Breast epithelium (tissue), 2 donors: ENCODE measurements around a stretch of chr13.

DNA sequence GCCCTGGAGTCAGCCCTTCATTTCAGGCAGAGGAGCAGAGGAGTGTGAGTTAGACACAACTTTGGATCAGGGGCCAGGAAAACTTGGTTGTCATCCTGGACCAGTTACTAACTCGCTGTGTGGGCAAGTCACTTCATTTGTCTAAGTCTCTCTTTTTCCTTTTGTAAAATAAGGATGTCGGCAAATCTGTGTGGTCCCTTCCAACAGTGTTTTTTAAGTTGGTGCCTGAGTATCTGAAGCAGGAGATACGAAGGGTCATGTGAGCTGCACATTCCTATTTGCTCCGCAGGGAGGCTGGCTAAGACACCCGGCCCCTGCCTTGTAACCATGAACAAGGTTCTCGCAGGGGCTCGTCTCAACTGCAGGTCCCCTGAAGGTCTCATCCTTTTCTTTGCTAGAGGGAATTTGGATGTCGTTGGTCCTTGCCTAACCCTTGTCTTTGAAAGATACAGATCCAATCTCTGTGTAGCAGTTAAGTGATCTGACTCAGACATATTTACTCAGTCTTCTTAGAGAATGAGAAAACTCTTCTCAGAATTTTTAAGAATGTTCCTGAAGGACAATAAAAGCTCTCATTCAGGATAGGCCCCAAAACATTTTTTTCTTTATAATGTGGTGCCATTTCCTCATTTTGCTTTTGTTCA lies 64.4 kb downstream of the LRCH1 start:
- PRO-cap: no peak
- RAMPAGE, long total RNA, 2 experiments: no peak in any of the 2 experiments

GRCh38 chr13:46648146-46648617 lies 95.2 kb downstream of the LRCH1 start:
- PRO-cap: no peak
- RAMPAGE, long total RNA, 2 experiments: no peak in any of the 2 experiments

DNA sequence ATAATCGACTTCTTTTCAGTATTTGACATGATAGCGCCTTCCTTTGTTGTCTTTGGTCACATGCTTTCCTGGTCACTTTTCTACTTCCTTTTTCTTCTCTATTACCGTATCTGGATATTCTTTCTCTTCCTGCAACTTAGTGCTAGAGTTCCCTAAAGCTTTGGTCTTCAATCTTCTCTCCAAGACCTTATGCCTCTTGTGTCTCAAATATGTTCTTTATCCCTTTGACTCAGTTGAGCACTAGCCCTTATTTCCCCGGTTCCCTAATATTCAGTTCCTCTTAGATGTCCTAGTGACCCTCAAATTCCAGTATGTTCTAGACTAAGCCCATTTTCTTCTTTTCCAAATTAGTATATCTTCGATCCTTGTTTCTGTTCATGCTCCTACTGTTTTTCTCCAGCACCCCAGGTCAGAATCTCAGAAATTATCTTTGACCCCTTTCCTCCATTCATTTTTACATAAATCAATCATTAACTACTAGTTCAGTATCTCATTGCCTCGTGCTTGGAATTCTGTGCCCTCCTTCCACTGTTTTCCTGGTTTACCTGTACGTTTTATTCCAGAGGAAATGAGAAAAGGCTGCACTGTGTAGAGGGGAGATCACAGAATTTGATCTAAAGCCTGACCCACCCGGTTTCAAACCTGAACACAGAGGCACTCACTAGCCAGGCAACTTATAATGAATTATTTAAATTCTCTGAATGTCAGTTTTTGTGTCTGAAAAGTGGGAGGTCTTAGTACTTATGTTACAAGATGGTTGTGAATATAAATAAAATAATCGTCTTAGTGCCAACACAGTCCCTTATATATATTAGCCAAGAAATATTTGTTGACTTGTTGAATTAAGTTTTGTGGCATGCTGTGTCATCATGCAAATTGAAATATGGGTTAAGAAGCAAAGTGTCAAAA lies 107.9 kb downstream of the LRCH1 start:
- PRO-cap: no peak
- RAMPAGE, long total RNA, 2 experiments: no peak in any of the 2 experiments

GRCh38 chr13:46704865-46705295 lies 92.1 kb downstream of the ESD start:
- PRO-cap: no peak
- RAMPAGE, long total RNA, 2 experiments: no peak in any of the 2 experiments

GRCh38 chr13:47215661-47216093 lies 318.8 kb upstream of the HTR2A start:
- PRO-cap: no peak
- RAMPAGE, long total RNA, 2 experiments: no peak in any of the 2 experiments

- PRO-cap: no peak
- RAMPAGE, long total RNA, 2 experiments: no peak in any of the 2 experiments
These were observed 11.8 kb upstream of the ITM2B start for GRCh38 chr13:48220930-48221910.

DNA sequence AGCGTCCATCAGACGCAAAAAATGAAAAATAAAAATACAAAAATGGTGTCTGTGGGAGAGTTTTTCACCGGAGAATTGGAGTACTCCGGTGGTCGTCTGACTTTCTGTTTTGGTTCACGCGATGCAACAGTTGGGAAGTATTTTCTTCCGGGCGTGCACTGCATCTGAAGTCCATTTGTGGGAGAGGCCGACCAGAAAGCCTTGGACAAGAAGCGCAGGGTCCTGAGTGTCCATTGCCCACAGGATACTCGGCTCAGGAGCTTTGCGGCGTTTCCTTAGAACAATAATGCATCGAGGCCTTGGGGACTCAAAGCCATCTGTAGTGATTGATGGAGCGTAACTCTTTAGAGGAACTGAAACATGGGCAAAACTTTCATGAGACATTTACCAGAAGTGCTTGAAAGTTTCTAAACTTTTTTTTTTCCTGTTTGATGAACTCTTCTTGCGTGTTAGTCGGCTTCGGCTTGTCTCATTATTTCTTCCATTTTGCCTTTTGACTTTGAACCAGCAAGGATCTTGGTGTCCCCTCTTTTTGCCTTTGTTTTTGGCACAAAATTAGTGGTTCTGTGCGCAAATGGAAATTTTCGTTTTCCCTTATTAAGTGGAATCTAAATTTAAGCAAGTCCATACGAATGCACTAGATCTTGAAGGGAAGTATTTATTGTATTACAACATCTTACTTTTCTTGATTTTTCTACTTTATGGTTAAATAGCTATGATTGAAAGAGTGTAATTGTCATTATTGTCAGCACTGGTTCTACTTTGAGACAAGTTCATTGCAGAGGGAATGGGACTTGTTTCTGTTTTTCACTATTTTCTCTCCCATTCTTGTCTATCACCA lies 1.0 kb downstream of the RB1 start:
- PRO-cap: no peak
- RAMPAGE, long total RNA, 2 experiments: no peak in any of the 2 experiments

GRCh38 chr13:48307234-48307455 lies 3.6 kb downstream of the RB1 start:
- PRO-cap: no peak
- RAMPAGE, long total RNA, 2 experiments: no peak in any of the 2 experiments

DNA sequence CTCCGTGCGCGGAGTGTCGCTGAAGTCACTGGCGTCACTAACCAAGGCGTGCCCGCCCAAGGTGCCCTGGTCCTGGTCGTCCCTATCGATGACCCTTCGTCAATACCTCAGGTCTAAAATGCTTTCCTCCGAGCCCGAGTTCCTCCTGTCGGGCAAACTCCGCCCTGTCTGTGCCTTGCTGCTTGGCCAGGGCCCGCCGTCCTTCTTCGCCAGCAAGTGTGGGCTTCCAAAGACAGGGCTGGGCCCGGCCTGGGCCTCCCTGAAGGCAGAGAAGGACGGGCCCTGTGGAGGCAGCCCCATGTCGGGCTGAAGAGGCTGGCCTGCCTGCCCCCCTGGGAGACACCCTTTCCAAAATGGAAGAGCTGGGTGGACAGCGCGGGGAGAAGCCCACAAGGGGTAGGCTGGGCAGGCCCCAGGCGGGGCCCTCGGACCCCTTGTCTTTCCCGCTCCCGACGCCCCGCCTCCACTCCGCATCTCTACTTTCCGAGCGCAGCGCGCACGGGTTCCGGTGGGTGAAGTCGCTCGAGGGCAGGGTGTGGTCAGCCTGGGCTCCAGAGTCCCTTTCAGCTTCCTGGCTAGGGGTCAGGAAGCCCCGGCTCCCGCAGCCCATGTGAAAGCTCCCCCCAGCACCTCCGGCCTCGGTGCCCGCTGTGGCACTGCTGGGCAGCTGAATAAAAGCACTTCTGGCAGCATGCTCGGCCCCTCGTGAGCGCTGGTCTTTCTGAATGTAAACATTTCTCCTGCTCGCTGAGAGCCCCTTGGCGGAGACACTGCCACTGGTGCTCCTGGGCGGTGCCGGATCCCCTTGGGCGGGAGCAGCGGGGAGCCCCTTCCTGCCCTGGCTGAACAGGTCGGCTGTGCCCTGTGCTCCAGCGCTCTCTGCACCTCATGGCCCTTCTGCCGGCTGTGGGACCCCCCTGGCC lies 13.6 kb downstream of the RB1 start:
- PRO-cap: no peak
- RAMPAGE, long total RNA, 2 experiments: no peak in any of the 2 experiments

GRCh38 chr13:48578789-48579660 lies 46.1 kb upstream of the RCBTB2 start:
- PRO-cap: no peak
- RAMPAGE, long total RNA, 2 experiments: no peak in any of the 2 experiments

- PRO-cap: unidirectional peak, plus-strand start at chr13:48975259
- RAMPAGE, long total RNA, 2 experiments: no peak in any of the 2 experiments
These were observed 750 bp upstream of the FNDC3A start for GRCh38 chr13:48974901-48975423.

GRCh38 chr13:49098028-49098863 lies 121.9 kb upstream of the MLNR start:
- PRO-cap: no peak
- RAMPAGE, long total RNA, 2 experiments: no peak in any of the 2 experiments

- PRO-cap: bidirectional peak, plus-strand start at chr13:49110353, minus-strand start at chr13:49110238
- RAMPAGE, long total RNA, 2 experiments: no peak in any of the 2 experiments
These were observed 110.2 kb upstream of the MLNR start for GRCh38 chr13:49109862-49110445.

GRCh38 chr13:49214773-49215439 lies 5.2 kb upstream of the MLNR start:
- PRO-cap: no peak
- RAMPAGE, long total RNA, 2 experiments: no peak in any of the 2 experiments

DNA sequence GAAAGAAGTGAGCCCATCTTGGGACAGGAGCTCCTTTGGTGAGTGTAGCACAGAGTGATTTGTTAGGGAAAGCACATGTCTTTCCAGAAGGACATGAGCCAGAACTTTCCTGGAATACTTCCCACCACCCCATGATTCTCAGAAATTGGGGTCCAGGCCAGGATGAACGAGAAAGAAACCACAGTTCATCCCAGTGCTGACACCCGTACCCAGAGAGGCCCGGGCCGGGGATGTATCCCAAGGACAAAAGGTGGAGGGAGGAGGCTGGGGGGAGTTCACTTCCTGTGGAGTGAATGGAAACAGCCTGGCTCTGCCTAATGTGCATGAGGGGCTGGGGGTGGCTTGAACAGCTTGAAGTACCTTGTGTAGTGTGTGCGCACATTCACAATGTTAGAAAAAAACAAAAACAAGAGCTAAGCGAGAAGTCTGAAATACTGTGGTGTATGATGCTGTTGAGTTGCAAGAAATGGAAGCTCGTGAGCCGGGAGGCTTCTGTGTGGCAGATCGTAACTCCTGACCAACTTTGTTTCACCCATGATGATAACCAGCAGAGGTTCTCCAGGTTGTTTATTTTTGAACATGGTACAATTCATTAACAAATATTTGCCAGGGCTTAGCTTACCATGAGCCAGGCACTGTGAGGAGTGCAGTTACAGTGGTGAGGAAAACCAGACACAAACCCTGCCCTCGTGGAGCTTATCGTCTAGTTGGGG lies 47.6 kb downstream of the CDADC1 start:
- PRO-cap: no peak
- RAMPAGE, long total RNA, 2 experiments: no peak in any of the 2 experiments

DNA sequence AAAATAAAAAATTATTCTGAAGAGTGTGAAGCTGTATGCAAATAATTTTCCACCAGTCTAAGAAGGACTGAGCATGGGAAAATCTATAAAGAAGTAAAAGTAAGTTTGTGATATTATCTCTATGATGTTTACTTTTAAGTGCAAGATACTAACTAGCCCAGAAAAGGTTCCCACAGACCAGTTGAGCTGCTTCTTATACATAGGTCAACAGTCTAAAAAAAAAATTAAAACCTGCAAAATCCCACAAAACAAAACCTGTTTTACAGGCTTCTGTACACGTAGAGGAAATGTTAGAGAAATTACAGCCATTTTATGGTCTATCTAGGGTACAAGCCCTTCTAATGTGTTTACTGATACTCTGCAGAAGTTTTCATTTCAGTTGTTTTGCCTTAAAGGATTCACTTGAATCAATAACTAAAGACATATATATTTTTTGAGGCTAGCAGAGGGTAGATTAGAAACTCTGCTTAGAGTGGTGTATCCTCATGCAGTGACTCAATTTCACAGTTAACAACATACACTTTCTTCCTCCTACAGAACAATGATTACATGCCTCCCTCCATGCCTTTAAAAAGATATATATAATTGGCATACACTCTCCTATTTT lies 44.0 kb downstream of the CAB39L start:
- PRO-cap: no peak
- RAMPAGE, long total RNA, 2 experiments: no peak in any of the 2 experiments

- PRO-cap: no peak
- RAMPAGE, long total RNA, 2 experiments: no peak in any of the 2 experiments
These were observed 2.7 kb upstream of the ARL11 start for GRCh38 chr13:49625374-49626160.

DNA sequence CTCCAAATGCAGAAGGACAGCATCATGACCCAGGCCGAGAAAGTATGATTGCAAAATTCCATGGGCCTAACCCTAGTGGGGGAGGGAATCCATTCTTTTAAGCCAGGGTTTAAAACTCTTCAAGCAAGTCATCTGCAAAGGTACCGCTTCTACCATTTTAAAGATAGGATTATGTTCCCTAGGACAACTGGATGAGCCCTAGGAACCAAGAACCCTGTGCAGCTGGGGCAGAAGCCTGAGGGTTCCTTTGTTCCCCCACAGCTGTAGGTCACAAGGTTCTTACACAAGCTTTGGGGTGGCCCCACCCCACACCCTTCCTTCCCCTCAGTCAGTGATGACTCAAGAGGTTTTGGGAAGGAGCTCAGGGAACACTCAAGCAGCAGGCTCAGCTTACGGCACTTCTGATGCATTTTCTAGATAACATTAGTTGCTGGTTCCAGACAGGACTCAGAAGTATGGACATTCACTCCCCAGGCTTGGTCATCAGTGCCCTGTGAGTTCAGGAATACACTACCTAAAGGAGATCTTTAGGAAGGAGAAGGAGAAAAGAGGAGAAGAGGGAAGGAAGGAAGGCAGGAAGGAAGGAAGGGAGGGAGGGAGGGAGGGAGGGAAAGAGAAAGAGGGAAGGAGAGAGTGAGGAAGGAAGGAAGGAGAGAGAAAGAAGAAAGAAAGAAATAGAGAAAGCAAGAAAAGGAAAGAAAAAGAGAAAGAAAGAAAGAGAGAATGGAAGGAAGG lies 13.7 kb downstream of the ARL11 start:
- PRO-cap: bidirectional peak, plus-strand start at position 346 of the sequence, minus-strand start at position 216 of the sequence
- RAMPAGE, long total RNA, 2 experiments: no peak in any of the 2 experiments

- PRO-cap: no peak
- RAMPAGE, long total RNA, 2 experiments: no peak in any of the 2 experiments
These were observed 19.3 kb downstream of the EBPL start for GRCh38 chr13:49671844-49672593.

DNA sequence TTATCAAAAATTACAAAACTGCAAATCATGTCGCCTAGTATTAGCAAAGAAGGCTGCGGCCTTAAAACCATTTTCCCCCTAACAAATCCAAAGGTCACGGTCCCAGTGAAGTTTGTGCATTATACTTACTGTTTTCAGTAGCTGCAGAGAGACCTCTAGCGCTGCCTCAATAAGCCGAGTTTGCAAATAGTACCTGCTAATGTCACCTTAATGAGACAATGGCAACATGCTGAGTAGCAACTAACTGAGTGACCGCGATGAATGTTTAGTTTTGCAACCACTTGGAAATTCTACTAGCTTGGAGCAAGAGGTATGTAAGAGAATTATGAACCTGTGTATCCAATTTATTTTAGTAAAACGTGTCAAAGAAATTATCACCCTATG lies 1.2 kb downstream of the KPNA3 start:
- PRO-cap: no peak
- RAMPAGE, long total RNA, 2 experiments: no peak in any of the 2 experiments